Umbilical cord (tissue), 2 donors: ENCODE results near the genes SSC4D, DTX2, SPDYE16, POMZP3, SPDYE18 and FGL2.

DNA sequence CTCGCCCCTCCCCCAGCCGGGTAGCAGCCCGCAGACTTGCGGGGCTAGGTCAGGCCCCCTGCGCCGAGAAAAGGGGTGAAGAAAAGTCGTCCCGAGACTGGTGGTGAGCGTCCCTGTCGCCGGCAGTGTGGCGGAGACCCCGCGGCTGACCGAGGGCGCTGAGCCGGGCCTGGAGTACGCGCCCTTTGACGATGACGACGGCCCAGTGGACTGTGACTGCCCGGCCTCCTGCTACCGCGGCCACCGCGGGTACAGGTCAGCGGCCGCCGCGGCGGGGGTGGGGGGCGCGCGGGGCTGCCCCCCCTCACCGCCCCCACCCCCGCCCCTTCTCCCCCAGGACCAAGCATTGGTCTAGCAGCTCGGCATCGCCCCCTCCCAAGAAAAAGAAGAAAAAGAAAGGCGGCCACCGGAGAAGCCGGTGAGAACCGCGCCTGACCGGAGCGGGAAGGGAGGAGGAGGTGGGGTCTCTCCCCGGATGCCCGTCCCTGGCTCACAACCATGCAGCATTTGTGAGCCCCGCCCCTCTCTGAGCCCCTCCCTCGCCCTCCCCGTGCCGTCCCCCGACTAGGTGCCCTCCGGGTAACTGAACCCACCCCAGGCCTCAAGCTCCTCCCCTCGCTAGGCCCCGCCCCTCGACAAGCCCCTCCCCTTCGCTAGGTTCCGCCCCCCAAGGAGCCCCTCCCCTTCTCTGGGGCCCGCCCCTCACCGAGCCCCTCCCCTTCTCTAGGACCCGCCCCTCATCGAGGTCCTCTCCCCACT lies 42.5 kb upstream of the HSPB1 start:
- RAMPAGE, long total RNA, result no peak

DNA sequence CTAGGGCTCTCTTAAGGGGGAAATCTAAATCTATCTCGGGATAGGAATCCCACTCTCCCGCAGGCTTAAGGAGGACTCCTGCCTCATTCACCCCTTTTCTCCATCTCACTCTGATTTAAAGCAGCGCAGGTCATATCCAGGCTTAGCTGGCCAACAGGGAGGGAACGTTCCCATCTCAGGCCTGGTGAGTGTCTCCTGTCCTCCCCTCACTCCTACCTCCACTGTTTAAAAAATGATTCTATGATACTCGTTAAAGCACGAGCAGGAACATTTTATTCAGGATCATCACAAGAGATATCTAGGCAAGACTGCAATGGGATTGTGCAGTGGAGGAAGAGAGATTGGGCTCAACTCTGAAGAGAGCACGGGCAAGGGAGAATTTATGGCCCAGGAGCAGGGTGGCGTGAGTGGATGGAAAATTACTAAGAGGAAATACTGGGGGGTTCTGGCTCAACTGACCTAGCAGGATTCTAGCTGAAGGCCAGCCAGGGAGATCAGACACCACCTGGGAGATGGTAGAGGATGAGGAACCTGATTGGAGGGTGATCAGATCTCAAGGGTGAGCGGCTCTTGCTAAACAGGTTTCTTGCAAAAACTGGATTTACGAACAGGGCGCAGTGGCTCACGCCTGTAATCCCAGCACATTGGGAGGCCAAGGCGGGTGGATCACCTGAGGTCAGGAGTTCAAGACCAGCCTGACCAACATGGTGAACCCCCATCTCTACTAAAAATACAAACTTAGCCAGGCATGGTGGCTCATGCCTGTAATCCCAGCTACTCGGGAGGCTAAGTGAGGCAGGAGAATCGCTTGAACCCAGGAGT lies 9.0 kb upstream of the HSPB1 start:
- RAMPAGE, long total RNA, result no peak

DNA sequence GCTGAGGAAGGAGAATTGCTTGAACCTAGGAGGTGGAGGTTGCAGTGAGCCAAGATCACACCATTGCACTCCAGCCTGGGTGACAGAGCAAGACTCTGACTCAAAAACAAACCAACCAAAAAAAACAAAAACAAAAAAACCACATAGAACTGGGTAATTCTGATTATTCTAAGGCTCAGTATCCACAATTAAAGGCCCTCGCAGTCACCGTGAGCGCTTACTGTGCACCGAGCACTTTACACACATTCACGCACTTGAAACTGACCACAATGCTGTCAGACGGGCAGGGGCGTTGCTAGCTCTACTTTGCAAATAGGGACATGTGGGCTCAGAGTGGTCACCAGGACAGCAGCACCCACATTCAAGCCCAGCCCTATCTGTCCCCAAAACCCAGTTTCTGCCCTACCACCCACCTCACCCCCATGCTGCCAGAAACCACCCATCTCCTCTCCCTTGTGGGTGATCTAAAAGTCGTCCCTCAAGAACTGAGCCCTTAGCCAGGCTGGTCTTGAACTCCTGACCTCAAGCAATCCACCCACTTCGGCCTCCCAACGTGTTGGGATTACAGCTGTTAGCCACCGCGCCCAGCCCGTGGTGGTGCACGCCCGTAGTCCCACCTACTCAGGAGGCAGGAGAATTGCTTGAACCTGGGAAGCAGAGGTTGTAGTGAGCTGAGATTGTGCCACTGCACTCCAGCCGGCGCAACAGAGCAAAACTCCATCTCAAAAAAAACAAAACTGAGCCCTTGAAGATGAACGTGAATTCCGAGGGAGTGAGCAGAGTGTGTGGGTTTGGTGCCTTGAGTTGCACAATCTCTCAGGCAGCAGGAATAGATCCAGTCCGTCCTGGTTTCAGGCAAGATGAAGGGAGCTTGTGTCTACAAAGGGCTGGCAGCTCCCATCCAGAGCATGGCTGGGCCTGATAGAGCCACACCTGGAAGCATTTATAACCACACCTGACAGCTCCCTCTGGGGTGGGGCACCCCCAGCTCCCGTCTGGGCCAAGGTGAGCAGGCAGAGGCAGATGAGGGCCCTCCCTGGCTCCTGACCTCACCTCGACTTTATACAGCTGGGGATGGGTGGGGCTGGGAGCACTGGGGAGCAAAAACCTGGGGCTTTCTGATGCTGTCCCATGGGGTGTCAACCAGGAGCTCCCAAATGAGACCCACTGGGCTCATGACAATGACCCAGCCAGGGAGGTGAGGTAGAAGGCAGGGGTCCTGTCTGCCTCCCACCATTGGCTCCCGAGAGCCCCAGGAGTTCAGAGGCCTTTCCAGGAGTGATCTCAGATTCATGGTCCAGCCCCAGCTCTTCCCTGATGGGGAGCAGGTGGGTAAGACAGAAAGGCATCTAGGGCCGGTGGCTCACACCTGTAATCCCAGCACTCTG lies 5.3 kb upstream of the HSPB1 start:
- RAMPAGE, long total RNA, result no peak

GRCh38 chr7:76314190-76314890 lies 11.9 kb downstream of the HSPB1 start:
- RAMPAGE, long total RNA, result no peak

DNA sequence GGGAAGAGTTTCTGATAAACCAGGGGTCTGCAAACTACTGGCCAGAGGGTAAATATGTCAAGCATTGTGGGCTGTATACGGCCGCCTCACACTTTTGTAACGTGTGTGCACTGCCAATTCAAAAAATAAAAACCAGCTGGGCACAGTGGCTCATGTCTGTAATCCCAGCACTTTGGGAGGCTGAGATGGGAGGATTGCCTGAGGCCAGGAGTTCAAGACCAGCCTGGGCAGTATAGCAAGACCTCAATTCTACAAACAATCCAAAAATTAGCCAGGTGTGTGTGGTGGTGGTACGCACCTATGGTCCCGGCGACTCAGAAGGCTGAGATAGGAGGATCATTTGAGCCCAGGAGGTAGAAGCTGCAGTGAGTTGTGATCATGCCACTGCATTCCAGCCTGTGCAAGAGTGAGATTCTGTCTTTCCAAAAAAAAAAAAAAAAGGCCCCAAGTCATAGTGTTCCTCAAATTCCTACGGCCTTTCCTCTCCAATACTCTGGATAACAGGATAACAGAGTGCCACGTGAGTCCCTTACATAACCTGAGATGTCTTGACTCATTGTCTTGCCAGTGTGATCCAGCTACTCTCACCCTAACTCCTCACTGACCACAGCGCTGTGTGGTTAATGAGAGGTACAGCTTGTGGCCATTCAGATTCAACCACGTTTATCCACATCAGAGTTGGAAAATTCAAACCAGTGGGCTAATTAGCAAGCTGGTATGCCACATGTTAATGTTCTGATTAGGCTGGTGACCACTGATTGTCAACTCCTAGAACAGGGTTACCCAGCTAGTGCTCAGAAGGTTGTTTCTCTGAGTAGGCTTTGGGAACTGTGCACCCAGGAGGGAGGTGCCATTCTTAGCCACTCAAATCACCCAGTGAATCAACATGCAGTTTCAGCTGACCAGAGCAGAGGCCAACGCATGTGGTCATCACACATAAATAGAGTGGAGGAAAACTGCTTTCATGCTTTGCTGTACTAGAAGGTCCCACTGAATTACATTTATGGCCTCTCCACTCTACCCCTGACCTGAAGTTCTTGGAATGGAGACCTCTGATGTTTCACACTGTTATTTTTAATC lies 20.0 kb downstream of the HSPB1 start:
- RAMPAGE, long total RNA, result no peak

- RAMPAGE, long total RNA, result no peak
Measured at GRCh38 chr7:76329664-76330374, 27.3 kb downstream of the HSPB1 start.

DNA sequence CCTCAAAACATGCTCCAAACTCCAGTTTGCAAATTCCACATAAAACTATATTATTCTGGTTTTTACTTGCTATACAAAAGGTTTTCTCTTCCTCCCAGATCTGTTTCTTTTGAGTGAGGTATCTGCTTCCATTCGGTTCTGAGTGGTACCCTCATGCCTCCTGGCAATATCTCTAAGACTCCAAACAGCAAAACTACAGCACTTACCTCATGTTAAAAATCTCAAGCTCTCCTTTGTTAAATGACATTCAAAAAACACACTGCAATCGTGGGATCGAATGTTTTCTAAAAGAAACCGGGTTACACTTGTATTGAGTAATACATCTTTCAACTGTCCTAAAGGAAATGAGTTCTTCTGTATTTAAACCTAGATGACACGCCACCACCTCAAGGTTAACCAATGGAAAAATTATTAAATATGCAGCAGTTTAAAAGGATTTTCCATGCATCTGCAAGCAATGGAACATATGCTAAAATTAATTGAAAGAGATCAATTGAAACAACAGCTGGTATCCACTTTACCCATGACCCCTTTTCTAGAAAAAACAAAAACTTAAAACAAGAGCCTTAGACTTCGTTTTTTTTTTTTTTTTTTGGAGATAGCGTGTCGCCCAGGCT lies 11.0 kb downstream of the YWHAG start:
- RAMPAGE, long total RNA, result no peak

- RAMPAGE, long total RNA, result no peak
Measured at GRCh38 chr7:76359719-76360036, 887 bp upstream of the YWHAG start.

DNA sequence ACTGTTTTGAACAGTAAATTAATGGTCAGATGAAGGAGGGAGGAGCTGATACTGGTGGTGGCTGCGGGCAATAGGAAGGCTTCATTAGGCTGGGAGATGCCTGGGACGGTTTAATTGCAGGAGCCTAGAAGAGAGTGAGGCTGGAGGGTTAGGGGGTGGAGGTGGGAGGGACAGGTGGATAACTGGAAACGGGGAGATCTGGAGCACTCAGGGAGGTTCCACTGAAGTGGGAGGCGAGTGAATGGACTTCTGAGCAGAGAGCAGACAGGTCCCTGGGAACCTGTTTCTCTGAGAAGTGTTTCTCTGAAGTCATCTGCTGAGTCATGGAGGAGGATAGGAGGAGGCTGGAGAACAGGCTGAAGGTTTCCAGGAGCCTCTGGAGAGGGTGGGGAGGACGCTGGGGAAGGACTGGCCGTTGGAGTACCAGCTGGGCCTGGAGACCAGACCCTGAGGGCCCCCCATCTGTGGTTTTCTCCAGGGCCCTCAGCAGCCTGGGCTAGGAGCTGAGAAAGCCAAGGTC lies 14.4 kb upstream of the YWHAG start:
- RAMPAGE, long total RNA, result no peak

- RAMPAGE, long total RNA, result no peak
Measured at GRCh38 chr7:76377487-76378042, 18.8 kb upstream of the YWHAG start.

DNA sequence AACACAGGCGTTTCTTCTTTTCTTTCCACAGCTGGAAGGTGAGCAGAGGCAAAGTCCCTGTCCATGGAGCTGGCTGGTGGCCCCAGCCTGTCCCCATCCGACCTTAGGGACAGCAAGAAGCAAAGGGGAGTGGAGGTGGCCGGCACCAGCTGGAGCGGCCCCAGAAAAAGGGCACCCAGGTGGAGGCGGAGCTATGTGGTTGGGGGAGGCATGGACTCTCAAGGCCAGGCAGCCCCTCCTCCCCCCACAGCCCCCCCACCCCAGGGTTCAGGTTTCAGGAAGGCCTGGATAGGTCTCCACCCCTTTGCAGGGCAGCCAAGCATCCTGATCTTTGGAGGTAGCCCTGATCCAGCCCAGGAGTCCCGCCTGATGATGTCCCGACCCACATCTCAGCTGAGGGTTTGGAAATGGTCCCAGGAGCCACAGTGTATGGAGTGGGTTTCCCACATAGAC lies at the start of gene SSC4D:
TSS of gene SSC4D (minus strand) at position 170 of the 453 bp plus-strand sequence.
- RAMPAGE, long total RNA, result no peak

DNA sequence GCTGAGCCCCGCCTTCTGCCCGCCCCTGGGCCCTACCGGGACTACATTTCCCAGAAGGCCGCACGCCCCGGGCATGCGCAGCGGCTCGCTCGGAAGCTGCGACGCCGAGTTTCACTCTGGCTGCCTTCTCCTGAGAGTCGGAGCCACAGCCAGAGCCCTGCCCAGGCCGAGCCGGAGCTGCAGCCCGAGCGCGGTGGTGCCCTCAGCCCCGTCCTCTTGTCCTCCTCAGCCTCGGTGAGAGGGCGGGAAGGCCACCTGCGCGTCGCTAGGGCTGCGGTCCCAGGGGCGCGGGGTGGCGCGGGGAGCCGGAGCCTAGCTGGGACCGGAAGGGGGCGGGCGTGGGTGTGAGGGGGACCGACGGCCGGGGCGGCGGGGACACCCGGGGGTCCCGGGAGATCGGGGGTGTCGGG lies at the start of gene DTX2:
TSS of gene DTX2 (plus strand) at position 107 of the 410 bp plus-strand sequence.
- RAMPAGE, long total RNA, result start-site peak on the plus strand centred at position 122 of the sequence, 104 bp wide, 10 and 18 reads in 2 replicates

GRCh38 chr7:76543245-76543547 lies at the start of gene SPDYE16:
Gene SPDYE16, minus strand, starts transcription at chr7:76543297.
- RAMPAGE, long total RNA, result no peak

GRCh38 chr7:76626467-76626995 lies 548 bp downstream of the POMZP3 start:
- RAMPAGE, long total RNA, result no peak

DNA sequence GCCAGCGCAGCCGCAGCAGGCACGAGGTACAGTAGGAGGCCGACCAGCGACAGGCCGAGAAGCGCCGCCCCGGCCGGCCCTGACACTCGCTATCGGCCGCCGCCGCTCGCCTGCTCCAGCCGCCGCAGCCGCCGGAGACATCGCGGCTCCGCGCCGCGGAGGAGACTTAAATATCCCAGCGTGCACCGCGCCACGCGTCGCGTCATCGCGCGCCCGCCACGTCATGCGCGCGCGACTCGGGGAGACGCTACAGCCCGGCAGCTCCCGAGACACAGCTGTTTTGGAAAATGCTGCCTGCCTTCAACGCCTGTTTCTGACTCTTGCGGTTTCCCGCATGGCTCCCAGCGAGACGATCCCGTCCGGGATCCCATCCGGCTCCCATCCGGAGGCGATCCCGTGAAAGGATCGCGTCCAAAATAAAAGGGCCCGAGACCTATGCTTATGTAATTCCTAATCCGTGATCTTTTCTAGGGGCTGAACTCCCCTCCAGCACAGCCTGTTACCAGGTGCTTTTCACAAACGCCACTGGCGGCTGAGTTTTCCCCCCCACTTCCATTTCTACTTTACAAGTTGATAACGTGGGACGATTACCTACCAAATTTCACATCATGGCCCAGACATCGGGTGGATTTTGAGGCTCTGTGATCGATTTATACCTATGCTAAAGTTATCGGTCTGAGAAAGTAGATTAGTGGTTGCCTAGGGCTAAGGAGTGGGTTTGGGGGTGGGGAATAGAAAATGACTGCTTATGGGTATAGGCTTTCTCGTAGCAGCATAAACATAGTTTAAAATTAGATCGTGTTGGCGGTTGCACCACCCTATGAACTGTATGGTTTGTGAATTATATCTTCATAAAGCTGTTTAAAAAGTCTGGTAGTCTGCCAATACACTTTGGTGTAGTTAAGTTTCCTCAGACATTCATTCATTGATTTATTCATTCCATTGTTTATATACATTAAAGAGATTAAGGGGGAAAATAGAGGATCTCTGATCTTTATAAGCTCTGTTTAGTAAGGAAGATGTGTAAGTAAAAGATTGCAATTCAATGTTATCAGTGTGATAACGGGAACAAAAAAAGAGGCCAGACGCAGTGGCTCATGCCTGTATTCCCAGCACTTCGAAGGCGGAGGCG lies at the start of gene POMZP3:
TSS of gene POMZP3 (minus strand) at position 168 of the 1,132 bp plus-strand sequence.
- RAMPAGE, long total RNA, result no peak

DNA sequence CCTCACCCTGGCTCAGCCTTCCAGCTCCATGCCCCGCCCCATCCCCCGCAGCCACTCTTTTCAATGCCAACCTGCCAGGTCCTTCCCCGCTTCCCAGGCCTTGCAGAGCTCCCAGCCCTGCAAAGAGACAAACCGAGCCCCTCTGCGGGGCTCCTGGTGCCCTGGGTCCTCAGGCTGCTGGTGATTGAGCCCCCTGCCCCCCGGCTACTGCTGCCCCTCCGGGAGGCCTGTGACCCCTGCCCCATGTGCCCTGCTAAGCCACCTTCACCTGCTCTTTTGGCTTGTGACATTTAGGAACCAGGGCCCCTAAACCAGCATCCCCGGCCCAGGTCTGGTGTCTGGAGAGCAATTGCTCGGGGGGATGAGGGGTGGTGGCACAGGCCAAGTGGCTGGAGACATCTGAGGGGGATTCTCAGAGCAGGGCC lies 25.7 kb downstream of the SPDYE17 start:
- RAMPAGE, long total RNA, result no peak

GRCh38 chr7:77062452-77062851 lies at the start of gene SPDYE18:
Gene SPDYE18, minus strand, starts transcription at chr7:77062558.
- RAMPAGE, long total RNA, result no peak

DNA sequence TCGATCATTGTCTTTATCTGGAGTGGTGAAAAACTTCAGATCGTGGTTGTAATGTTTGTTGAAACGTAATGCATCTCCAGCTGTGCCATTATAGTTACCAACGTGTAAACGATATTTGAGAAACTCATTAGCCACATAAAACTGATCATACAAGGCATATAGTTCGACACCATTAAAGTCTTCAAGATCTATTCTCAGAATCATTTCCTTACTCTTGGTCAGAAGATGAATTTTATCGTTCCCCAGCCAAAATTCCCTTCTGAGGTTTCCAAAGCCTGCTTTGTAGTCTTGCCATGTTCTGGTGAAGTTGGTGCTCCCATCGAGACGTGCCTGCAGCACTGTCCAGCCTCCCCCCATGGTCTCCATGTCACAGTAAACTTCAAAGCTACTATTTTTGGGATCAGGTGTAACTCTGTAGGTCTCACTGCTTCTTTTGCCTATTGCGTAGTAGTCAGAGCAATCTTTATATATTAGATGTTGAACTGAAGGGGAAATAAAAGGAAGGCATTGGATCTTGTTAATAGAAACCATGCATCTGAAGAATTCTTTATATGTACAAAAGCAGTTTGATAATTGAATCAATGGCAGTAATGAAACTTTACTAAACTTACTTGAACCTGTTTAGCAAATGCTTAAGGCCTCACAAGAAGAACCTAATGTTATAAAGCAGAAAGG lies 3.0 kb downstream of the FGL2 start:
- RAMPAGE, long total RNA, result no peak

DNA sequence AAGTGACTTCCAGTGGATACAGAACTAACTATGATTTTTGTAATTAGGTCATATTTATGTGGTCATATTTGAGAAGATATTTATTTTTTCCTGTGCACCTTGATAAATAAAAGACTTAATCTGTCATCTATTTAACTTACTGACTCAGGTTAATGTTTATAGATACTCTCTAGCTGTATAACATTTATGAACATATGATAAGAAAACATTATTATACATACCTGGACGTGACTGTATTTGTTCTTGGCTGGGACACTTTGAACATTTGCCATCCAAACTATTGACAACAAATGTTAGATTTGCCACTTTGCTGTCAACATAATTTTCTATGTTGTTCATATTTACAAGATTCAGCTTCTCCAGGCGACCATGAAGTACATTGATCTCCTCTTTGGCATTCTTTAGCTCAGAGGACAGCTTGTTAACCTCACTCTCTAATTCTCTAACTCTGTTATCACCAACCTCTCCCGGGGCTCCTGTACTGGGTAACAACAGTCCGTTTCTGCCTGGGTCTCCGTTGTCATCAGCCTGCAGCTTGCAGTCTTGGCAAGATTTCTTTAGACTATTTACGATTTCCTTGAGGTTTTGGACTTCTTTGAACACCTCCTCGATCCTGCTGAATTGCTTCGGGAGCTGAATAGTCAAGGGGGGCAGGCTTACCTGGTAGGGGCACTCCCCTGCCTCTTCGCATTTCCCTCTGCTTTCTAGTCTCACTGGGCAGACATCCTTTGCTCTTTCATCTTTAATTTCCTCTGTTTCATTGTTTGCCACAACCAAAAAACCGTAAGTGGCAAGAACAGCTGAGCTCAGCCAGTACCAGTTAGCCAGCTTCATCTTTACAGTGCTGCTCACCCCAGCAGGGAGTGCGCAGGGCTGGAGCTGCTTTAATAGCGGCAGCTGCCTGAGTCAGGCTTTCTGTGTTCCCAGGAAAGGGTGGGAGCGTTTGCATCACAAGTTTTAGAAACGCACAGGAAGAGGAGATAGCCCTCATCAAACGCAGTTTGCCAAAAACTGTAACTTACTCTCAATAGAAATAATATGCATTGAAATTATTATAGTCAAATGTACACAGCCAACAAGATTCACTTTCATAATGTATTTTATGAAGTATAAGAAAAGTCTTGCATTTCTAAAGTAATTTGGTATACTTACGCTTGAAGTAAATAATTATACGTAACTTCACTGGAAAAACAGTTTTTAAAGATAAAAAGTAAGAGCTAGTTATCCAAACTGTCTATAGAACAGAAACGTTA lies at the start of gene FGL2:
TSS of gene FGL2 (minus strand) at position 860 of the 1,253 bp plus-strand sequence.
- RAMPAGE, long total RNA, result start-site peak on the minus strand centred at position 856 of the sequence, 7 bp wide, 81 and 36 reads in 2 replicates

DNA sequence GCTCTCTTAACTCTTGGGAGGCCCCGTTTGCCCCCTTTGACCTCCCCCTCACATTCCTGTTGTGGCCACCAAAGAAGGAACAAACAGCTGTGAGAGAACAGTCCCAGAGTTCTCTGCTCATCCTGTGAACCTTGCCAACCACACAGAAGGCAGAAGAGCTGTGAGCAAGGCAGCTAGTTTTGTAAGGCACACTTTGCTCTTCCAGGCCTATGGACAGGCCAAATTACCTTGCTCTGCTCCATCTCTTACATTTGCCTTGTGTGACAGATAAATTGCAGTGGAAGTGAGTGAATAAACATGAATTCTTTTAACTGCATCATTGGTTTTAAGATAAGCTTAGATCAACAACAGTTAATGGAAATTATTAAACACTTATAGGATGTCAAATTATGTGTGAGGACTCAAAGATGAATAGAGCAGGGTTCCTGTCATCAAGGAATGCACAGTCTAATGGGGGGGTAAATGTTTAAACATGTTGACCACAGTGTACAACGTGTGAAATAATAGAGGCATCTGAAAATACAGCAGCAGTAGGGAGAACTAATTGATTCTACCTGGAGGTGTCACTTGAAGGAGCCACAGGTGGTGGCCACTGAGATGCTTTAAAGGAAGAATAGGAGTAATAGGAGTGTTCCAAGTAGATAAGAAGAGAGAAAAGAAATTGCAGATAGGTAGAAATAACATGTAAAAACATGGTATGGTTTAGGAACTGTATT lies 23.9 kb upstream of the FGL2 start:
- RAMPAGE, long total RNA, result no peak